ENCODE measurements around the gene CNPY1.

GRCh38 chr7:151878003-151878359 lies 1.1 kb upstream of the PRKAG2 start:
- PRO-cap, result no peak

DNA sequence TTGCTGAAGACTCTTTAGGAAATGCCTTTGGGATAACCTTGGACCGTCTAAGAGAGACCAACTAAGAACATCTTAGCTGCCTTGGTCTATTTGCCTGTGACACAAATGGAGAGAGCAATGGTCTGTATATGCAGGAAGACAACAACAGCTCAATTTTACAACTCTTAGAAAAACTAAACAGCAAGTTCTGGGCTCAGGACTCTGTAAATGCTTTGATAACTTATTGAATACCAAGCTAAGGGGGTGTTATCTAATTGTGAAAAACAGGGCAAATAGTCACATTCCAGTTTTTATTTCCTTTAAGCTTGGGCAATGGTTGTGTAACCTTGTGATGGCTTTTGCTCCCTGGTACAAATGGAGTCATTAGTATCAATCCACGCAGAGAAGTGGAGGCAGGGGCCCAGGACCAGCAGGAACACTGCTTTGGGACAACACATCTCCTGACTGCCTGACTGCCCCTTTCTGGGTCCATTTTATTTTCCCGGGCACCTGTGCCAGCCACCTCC lies 5.7 kb upstream of the PRKAG2 start:
- PRO-cap, result no peak

DNA sequence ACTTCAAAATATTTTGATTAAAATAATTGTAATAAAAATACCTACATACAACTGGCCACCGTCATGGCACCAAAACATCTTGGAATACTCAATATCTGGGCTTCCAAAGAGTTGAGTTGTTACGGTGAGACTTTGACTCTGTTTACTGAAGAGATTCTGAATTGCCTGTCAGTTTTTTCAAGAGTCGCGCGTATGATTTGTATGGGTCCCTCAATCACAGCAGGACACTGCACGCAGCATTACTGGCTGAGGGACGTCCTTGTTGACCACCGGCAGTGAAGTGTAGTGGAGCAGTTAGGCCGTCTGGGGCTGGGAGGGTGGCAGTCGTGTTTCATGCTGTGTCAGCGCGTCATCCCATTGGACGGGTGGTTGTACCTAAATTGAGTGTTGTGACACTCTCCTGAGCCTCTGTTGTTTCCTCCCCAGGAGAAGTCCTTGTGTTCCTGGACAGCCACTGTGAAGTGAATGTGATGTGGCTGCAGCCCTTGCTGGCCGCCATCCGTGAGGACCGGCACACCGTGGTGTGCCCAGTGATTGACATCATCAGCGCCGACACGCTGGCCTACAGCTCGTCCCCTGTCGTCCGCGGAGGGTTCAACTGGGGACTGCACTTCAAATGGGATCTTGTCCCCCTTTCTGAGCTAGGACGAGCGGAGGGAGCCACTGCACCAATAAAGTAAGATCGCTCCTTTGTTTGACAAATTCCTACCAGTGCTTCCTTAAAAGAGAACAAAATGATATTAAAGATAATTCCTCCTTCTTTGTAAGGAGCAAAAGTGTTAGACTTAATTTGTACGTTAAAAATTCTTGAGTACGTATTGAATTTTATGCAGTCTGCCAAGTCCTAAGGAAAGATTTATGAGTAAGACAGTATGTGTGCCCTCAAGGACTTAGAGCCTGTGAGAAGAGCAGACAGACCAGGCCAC lies 82.4 kb downstream of the GALNT11 start:
- PRO-cap, result no peak

DNA sequence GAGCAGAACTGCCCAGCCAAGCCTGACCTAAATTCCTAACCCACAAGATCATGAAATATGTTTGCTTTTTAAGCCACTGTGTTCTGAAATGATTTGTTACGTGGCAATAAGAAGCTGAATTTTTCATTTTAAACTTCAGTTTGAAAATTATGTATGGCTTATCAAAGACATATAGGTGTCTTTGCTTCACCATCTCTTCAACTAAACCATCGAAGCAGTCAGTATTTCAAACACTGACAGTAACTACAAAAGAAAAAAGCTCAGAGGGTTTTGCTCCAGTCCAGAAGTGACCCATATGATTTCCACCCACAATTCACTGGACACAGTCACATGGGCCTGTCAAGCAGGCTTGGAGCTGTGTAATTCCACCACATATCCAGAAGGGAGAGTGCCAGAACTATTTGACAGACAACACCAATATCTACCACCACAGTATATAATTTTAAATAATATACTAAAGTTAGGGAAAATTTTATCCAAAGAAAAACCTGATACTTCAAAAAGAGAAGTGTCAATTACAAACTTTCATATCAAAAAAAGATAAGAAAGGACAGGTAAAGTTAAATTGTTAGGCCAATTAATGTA lies 94.5 kb downstream of the KMT2C start:
- PRO-cap, result no peak

GRCh38 chr7:152383840-152384904 lies 51.6 kb downstream of the KMT2C start:
- PRO-cap, result no peak

DNA sequence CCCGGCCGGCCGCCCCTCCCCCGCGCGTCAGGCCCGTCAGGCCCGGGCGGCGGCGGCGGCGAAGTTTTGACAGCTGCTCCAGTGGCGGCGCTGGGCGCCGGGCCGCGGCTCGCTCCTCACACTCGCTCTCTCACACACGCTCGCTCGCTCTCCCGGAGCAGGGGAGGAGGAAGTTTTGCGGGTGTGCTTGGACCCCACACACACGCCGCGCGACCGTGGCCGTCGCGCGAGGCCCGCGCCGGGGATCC lies 361 bp upstream of the KMT2C start:
- PRO-cap, result bidirectional peak, plus-strand start at position 119 of the sequence, minus-strand start at position 151 of the sequence

DNA sequence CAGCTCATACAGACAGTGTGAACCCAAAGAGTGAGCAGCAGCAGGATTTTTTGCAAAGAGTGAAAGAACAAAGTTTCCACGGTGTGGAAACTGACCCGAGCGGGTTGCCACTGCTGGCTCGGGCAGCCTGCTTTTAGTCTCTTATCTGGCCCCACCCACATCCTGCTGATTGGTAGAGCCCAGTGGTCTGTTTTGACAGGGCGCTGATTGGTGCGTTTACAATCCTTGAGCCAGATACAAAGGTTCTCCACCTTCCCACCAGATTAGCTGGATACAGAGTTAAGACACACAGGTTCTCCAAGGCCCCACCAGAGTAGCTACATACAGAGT lies 102.5 kb upstream of the KMT2C start:
- PRO-cap, result no peak

- PRO-cap, result no peak
Observed at GRCh38 chr7:152615162-152615739, 60.7 kb downstream of the XRCC2 start.

DNA sequence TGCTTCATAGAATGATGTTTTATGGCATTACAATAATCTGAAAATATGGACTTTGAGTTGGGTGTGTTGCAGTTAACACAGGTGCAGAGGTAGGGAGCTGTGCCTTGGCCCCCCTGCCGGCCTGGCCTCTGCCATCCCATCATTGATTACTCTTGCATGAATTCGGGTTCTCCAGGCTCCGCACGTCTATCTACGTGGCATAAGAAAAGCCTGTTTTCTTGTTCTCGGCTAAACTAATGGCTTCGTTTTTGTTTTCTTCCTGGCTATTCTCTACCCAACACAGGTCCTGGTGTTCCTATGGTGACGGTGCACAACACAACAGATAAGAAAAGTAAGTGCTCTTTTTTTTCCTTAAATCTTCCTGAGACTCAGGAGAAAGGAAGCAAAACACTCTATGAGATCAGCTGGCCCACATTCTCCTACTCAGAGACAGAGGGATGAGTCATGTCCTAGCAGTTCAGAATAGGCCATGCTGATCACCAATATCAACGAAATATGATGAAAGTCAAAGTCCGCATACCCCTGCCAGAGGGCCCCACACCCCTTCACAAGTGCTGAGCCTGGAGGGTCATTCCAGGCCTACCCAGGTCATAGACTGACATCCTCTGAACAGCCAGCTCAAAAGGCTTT lies 149.3 kb downstream of the PAXIP1 start:
- PRO-cap, result no peak

- PRO-cap, result no peak
Observed at GRCh38 chr7:155000340-155001050, 2.4 kb downstream of the PAXIP1 start.

- PRO-cap, result no peak
Observed at GRCh38 chr7:155213764-155214312, 83.8 kb upstream of the INSIG1 start.

GRCh38 chr7:155244126-155244483 lies 53.6 kb upstream of the INSIG1 start:
- PRO-cap, result no peak

GRCh38 chr7:155295578-155296021 lies 2.1 kb upstream of the INSIG1 start:
- PRO-cap, result no peak

- PRO-cap, result no peak
Observed at GRCh38 chr7:155414689-155414961, 43.3 kb upstream of the EN2 start.

DNA sequence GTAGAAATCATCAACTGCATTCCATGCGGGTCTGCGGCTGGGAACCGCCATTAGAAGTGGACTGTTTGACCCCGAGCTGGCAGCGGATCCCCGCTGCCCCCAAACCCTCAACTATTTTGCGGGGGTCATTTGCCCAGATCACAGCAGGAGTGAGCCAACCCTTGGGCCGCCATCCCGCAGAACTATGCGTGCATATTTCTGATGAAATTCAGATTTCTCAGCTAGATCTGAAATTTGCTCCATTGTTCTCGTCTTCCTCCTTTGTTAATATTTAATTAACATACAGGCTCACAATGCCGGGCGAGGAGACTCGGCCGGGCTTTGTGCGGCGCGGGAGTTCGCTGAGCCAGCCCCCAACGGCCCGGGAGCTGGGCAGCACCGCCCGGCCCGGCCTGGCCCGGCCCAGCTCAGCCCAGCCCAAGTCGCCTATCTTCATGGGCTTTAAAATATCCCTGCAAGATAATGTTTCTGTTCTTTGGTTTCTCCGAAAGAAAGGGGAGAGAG lies 2.1 kb downstream of the EN2 start:
- PRO-cap, result no peak

DNA sequence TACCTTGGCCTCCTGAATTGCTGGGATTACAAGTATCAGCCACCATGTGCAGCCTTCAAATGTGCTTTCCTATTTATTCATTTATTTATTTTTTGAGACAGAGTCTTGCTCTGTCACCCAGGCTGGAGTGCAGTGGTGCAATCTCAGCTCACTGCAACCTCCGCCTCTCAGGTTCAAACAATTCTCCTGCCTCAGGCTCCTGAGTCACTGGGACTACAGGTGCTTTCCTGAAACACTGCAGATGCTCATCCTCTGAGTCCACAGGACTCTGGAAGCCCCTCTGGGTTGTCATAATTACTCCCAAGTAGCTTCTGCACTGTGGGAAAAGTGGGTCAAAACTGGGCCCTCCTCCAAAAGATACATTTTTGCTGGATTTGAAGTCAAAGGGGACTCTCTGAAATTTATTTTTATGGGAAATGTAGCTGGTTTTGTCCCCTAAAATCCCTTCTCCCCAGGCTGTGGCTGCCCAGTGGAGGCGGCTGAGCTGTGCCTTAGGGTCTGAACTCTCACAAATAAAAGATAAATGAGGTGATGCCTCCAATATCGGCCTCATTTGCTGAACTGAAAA lies at the start of gene CNPY1:
CNPY1 (minus strand) TSS at position 134 of the 568 bp plus-strand sequence.
- PRO-cap, result no peak

- PRO-cap, result no peak
Observed at GRCh38 chr7:155739419-155740179, 72.7 kb downstream of the SHH start.

- PRO-cap, result no peak
Observed at GRCh38 chr7:155768259-155768589, 44.0 kb downstream of the SHH start.

DNA sequence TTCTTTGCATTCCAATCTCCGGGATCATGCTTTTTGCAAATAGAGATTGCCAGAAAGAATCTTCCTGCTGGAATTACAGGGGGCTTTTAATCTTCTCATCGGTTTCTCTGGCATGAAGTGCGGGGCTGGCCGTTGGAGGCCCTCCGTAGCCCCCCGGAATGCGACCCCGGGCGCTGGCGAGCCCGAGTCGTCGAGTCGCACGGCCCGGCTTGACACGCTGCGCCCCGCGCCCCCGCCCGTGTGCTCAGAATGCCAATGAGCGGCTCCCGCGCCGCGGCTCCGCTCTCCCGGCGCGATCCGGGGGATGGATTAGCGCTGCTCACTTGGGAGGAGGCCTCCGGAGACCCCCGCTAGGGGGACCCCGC lies 7.5 kb downstream of the SHH start:
- PRO-cap, result no peak

- PRO-cap, result no peak
Observed at GRCh38 chr7:155805192-155805366, 7.2 kb downstream of the SHH start.

All from neural crest cell (in vitro differentiated cells).